ENCODE measurements around a stretch of chr18.

- RRBS: no CpG with 5 or more reads among the region's 8 CpGs
These were observed 8.6 kb downstream of the IMPA2 start for GRCh38 chr18:11989790-11990354.

DNA sequence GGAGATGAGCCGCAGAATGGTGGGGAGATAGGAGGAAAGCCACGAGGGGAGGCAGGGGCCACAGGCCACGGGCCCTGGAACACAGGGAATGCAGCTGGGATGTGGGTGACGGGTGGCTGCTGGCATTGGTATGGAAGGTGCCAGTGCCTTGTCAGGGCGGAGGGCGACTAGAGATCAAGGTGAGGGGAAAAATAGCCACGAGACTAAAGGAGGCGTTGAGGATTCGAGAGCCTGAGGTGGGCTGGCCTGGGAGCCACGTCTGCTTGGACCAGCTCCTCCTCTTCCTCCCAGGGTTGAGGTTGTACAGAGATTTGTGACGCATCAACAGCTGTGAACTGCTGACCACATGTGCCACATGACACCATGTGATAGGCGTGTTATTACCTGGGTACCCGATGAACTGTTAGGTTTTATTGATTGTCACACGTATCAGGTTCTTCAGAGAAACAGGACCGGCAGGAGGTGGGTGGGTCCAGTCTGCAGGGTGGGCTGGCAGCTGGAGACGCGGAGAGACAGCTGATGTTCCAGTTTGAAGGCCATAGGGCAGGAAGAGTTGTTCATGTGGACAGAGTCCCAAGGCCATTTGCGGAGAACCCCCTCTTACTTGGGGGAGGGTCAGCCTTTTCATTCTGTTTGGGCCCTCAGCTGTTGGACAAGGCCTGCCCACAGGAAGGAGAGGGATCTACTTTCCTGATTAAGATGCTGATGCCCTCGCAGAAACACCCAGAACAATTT is 10.0 kb downstream of the IMPA2 start:
- RRBS: no CpG with 5 or more reads among the region's 19 CpGs

GRCh38 chr18:12005407-12006283 is 24.3 kb downstream of the IMPA2 start:
- RRBS: no CpG with 5 or more reads among the region's 15 CpGs

- RRBS: no CpG with 5 or more reads among the region's 5 CpGs
These were observed 1.5 kb downstream of the CIDEA start for GRCh38 chr18:12255544-12256155.

- RRBS: no CpG with 5 or more reads among the region's 18 CpGs
These were observed 1.8 kb upstream of the TUBB6 start for GRCh38 chr18:12306218-12306740.

DNA sequence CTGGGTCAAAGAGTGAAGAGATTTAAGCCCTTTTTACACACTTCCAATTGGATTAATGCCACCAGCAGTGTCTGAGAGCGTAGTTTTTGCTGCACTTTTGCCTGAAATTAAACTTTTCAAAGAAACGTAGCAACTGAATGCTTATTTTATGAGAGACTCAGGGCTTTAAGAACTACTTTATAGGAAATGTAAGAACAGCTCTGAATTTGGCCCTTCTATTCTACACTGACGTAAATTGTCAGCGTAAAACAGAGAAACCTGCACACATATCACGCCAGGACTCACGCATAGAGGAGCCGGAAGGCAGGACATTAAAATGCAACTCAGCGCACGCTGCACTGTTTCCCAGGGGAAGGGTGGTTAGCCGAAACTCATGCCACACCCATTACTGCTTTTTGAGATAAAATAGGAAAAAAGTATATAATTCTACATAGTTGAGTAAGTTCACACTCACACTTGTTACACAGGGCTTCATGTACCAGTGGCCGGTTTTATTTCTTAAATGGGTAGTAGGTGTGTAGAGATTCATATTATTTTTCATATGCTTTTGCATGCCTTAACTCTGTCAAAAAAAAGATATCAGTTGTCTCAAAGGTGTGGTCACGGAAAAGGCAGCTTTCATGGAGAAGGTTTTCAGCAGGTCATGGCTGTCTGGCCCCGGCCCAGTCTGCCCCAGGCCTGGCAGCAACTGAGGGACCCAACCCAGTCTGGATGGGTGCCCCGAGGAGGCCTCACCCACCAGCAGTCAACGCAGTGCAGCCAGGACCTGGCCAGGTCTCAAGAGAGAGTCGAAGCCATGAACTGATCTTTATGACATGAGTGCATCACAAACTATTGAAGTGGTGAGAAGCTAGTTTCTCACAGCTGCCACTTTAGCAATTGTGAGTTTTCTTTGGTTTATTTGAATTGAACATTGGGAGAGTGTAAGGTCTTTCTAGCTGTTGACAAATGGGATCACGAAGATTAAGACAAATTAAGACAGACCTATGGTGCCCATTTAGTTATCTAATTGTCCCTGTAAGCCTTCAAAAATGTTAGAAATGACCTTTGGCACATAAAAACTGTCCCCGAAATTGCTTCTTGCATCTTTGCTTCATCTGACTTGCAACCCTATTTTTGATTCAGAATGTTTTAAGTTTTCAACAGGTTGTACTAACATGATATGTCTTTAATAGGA is 7.7 kb downstream of the TUBB6 start:
- RRBS: no CpG with 5 or more reads among the region's 18 CpGs

DNA sequence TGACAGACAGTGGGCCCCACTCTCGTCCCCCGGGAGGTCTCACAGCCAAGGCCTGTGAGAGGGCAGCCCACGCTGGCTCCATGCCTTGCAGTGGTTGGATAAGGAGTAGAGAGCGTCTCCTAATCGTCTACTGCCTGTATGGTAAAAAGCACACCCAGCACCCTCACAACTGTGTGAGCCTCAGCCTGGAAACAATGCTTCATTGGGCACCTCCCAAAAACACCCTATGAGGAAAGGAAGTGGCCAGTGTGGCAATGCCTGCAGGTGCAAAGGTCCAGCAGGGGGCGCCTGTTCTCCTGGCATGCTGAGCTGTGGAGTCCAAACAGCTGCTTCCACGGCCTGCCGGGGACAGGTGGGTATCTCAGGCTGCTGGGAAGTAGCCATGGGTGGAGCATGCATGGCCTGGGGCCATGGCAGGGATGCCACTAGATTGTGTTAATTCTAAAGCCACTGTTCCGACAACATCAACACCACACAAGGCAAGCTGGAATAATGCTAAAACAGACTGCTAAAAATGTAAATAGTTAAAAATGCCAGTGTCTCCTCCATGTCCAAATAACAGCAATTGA is 19.9 kb downstream of the TUBB6 start:
- RRBS: no CpG with 5 or more reads among the region's 9 CpGs

- RRBS: no CpG with 5 or more reads among the region's 3 CpGs
These were observed 71.9 kb downstream of the PRELID3A start for GRCh38 chr18:12479563-12480181.

DNA sequence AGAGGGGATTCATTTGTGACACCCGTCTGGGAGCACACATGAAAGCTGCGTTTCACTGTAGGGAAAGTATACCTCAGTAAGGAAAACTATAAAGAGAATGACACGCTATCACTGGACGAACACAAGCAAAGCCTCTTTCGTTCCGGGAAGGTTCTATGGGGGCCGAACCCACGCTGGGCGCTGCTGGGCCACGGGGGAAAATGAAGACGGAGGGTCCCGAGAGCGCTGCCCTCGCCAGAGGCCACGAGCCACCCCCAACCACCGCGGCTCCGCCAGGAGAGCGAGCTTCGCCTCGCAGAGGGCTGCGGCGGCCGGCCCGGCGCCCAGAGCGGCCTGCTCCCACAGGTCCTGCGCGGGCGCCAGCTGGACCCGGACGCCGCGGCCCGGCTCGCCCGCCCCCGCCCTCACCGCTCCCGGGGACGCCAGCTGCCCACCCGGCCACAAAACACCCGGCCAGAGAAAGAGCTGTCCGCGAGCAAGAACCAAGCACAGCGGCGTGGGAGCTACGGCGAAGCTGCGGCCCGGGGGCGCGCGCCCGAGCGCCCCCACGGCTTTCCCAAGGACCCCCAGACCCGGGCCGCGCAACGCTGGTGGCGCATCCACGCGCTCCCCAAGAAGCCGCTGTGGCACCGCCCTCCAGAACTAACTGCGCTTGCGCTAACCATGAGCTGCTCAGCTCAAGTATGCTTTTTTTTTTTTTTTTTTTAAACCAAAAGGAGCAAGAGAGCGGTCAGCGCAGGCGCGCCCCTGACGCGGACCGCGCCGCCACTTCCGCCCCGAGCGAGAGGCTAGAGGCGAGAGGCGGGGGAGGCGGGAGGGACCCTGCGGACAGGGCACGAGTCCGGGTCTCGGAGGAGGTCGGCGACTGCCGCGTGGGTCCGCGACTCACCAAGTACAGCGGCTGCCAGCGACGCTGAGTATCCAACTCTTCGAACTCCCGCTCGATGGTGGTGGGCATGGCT is 572 bp downstream of the PTPN2 start:
- RRBS: 1% methylated on average over 23 of the region's 99 CpGs

DNA sequence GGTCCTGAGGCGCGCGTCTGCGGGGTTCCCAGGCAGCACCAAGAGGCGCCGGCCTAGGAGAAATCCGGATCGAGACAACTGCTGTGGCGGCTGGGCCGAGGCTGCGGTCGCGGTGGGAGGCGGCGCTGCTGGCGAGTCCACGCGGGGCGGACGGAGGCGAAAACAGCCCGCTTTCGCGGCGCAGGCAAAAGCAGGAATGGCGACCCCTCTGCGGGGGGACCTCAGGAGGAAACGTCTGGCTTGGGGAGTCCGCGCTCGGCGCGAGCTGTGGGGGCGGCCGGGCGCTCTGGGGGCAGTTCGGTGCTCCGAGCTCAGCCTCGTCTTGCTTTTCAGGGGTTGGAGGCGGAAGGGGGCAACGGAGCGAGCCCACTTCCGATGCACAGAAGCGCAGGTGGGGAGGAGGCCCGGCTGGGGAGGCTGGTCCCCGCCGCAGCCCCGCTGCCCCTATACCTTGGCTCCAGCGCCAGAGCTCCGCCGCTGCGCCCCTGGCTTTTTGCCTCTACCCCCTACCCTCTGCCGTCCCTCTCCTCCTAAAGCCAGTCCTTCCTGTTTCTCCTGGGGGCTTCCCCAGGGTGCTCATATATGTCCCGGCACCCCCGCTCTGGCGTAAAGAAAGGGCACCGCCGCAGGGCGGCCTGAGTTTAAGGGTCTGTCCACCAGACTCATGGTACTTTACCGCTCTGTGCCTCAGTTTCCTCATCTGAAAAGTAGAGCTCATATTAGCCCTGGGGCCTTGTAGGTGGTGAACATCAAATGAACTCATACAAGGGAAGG is 81.3 kb upstream of the LDLRAD4 start:
- RRBS: 2% methylated on average over 10 of the region's 60 CpGs

DNA sequence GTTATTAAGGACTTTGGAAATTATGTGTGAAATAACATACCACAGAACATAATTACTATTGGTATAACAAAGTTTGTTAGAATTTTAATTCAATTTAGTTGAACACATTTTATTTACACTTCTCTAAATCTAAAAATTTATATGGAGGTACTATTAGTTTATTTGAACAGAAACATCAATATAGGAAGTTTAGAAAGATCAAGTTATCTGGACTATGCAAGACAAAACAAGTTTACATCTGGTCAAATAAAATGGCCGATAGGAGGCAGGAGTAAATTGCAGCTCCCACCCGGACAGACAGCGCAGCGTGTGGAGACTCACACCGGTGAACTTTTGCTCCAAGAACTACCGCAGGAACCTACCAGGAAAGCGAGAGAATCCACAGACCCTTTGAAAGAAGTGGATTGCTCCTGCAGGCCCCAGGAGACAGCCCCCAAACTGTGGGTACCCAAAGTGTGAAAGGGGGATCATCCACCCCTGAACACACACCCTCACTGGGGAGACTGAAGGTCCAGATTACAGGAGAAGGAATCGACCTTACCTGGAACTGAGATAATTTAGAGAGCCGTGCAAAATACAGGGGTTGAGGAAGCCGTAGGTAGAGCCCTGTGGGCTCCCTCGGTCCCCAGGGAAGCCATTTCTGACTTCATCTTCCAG is 53.5 kb upstream of the LDLRAD4 start:
- RRBS: no CpG with 5 or more reads among the region's 11 CpGs

DNA sequence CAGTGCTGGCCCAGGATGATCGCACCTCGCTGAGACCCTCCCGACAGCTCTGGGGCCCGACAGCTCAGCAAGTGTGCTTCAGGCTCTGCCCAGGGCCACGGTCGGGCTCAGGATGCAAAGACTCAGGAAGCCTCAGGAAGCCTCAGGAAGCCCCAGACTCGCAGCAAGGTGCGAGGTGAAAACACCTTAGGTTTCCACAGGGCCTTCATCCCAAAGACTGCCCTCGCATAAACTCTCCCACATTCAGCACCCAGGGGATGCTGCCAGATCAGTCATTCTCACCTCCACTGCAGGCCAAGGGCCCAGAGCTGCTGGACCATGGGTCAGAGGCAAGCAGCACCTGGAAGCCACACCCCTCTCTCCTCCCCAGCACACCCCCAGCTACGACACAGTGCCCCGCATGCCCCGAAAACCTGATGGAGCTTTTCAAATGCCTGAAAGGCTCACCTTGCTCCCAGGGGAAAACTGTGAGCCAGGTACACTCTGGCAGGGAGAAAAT is 32.0 kb upstream of the LDLRAD4 start:
- RRBS: no CpG with 5 or more reads among the region's 12 CpGs

- RRBS: 98% methylated on average over 3 of the region's 23 CpGs
These were observed 158.2 kb downstream of the LDLRAD4 start for GRCh38 chr18:13376594-13377233.

- RRBS: no CpG with 5 or more reads among the region's 3 CpGs
These were observed 198.3 kb downstream of the LDLRAD4 start for GRCh38 chr18:13416829-13417274.

DNA sequence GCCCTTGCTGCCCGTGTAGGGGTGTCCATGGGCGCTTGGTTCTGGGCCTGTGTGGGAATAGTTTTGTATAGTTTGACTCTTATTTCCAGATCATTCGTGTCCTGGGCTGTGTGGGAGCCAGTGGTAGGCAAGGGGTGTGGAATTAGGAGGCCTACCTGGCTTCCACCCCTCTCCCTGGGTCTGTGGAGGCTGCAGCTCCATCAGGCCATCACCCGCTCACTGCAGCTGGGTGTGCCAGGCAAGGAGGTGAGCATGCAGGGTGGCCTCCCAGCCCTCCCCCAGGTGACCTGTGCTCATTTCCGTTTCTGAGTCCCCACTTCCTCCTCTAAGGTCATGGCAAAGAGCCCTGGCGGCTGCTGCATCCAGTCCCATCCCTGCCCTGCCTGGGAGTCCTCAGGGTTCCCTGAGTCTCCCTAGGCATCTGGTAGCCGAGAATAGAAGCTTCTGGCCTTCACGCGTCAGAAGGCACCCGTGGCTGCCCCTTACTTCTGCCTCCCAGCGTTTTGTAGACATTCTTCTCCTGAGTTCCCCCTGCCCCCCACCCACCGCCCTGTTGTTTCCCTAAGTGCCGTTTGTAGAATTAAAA is 202.7 kb downstream of the LDLRAD4 start:
- RRBS: no CpG with 5 or more reads among the region's 13 CpGs

DNA sequence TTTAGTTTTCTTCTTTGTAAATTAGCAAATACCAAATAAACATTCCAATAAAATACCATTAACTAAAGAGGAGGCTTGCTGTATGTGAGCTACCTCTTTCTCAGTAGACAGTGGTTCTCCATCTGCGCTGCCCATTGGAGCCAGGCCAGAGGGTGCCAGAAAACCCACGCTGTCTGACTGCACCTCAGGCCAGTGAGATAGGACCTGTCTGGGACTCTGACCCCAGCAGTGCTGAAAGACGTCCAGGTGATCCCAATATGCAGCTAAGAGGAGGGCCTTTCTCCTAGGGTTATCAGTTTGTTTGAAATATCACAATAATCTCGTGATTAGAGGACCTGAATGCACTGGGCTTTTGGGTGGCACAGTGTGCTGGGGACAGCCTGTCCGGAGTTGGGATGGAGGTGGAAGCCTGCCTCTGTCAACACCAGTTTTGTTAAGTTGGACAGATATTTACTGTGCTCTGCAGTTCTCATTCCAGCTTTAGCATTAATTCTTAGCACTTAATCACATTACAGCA is 216.3 kb downstream of the LDLRAD4 start:
- RRBS: no CpG with 5 or more reads among the region's 5 CpGs

GRCh38 chr18:13502606-13502982 is 223.8 kb downstream of the FAM210A start:
- RRBS: no CpG with 5 or more reads among the region's 8 CpGs

DNA sequence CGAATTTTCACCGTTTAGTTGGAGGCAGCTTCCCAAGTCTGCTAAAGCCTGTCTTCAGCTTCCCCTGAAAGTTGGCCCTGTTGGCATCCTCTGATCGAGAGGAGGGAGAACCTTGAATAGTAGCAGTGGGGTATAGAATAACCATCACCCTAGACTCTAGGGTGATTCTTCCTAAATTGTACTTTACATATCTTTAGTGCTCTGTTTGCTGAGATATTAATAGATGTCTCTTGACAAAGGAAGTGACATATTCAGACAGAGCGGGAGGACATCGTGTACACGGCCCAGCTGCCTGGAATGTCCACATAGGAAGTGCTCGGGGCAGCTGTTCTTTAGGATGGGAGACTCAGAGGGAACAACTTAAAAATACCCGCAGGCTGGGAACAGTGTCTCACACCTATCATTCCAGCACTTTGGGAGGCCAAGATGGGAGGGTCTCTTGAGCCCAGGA is 206.1 kb downstream of the FAM210A start:
- RRBS: no CpG with 5 or more reads among the region's 8 CpGs

DNA sequence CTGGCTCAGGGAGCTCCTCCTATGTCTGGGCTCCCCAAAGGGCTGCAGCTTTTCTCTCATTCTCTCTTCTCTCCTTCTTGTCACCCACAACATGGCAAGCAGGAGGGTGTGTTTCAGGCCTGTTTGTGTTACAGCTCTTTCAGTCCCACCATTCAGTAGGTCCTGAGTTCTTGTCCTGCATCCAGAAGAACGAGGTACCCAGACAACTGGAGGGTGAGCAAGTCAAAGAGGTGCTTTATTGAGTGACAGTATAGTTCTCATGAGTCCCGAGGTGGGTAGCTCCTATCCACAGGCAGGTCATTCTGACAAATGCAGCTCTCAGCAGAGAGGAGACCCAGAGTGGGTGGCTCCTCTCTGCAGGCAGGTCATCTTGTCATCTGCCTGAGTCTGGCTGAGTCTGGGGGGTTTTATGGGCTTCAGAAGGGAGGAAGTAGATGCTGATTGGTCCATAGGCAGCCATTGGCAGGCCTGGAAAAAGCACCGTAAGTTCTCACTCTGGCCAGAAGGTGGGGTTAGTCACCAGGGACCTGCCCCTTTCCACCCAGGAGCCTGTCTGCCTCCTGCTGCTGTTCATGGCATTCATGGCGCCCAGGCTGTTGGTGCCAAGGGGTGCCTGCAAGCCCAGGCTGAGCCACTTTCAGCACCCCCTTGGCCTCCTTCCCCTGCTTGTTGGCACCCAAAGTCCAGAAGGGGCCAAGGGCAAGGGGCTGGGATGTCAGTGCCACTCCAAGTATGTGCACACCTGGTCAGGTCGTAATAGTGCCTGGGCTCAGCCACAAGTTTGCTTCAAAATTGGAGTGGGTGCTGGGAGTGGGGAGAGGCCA is 178.4 kb downstream of the FAM210A start:
- RRBS: no CpG with 5 or more reads among the region's 5 CpGs

GRCh38 chr18:13552380-13552901 is 173.9 kb downstream of the FAM210A start:
- RRBS: no CpG with 5 or more reads among the region's 11 CpGs